Colon Carcinoma Metastatic in the Brain (tissue), 2 donors: ENCODE measurements around a stretch of chr4.

DNA sequence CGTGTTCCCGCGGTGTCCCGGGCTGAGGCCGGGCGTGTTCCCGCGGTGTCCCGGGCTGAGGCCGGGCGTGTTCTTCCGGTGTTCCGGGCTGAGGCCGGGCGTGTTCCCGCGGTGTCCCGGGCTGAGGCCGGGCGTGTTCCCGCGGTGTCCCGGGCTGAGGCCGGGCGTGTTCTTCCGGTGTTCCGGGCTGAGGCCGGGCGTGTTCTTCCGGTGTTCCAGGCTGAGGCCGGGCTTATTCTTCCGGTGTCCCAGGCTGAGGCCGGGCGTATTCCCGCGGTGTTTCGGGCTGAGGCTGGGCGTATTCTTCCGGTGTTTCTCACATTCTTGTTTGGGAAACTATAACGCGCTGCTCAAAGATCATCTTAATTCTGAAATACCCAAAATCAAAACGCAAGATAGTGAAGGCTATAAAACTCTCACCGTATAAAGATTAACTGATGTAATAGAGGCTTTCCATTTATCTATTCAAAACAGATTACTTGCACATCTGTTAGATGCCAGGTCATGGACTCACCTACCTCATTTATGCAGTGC, 129.9 kb upstream of the FRG1 start:
- PRO-cap, 2 experiments: no peak in any of the 2 experiments